Myometrial cell (primary cell): ENCODE measurements around the genes EPHA10, MTF1 and POU3F1.

GRCh38 chr1:37478411-37479252, 4.3 kb downstream of the ZC3H12A start:
- RAMPAGE, long total RNA, result no peak

DNA sequence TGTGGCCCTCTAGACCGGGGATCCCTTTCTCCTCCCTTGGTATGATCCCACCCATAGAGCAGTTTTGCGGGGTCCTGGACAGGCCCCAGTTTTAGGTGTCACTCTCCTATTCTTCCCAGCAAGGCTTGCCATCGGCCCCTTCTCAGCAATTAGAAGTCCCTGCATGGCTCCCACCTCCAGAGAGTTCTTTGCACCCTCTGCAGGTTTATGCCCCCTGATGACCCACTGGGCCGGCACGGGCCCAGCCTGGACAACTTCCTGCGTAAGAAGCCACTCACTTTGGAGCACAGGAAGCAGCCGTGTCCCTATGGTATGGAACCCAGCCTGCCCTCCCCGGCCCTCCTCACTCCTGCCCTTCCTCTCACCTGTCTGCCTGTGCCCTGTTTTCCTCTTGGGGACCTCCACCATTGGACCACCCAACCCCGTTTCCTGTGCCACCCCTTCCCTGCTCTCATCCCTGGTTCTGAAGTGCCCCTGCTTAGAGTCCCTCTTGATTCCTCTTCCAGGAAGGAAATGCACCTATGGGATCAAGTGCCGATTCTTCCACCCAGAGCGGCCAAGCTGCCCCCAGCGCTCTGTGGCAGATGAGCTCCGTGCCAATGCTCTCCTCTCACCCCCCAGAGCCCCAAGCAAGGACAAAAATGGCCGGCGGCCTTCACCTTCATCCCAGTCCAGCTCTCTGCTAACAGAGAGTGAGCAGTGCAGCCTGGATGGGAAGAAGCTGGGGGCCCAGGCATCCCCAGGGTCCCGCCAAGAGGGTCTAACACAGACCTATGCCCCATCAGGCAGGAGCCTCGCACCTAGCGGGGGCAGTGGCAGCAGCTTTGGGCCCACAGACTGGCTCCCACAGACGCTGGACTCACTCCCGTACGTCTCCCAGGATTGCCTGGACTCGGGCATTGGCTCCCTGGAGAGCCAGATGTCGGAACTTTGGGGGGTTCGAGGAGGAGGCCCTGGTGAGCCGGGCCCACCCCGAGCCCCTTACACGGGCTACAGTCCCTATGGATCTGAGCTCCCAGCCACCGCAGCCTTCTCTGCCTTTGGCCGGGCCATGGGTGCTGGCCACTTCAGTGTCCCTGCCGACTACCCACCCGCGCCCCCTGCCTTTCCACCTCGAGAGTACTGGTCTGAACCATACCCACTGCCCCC, 8.2 kb downstream of the ZC3H12A start:
- RAMPAGE, long total RNA, result no peak

DNA sequence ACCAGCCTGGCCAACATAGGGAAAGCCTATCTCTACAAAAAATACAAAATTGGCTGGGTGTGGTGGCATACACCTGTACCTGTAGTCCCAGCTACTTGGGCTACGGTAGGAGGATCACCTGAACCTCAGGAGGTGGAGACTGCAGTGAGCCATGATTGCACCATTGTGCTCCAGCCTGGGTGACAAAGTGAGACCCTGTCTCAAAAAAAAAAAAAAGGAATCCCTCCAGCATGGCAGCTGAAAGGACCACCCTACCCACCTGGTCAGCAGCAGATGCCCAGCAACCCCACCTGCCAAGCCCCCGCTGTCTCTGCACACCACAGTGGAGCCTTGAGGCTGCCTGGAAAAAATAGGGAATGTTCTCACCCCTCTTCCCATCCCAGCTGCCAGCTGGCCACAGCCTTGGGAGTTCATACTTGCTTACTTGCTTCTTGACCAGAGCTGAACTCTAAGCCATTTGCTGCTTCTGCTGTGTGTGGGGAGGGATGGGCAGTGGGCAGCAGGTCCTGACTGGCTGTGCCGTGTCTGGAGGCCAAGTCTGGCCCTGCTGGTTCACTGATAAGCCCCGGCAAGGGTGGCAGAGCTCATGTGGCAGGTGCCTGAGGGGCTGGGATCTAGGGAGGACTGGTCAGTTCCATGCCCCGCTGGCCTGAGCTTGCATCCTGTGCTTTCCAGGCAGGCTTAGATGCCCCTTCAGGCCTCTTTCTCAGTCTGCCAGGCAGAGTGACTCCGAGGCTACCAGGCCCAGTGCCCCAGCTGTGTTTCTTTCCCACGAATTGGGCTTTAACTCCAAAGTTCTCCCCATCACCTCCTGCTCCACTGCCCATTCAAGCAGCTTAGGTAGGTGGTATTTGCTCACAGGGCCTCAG, 10.9 kb downstream of the ZC3H12A start:
- RAMPAGE, long total RNA, result no peak

- RAMPAGE, long total RNA, result no peak
Measured at GRCh38 chr1:37544448-37545144, 9.5 kb downstream of the SNIP1 start.

DNA sequence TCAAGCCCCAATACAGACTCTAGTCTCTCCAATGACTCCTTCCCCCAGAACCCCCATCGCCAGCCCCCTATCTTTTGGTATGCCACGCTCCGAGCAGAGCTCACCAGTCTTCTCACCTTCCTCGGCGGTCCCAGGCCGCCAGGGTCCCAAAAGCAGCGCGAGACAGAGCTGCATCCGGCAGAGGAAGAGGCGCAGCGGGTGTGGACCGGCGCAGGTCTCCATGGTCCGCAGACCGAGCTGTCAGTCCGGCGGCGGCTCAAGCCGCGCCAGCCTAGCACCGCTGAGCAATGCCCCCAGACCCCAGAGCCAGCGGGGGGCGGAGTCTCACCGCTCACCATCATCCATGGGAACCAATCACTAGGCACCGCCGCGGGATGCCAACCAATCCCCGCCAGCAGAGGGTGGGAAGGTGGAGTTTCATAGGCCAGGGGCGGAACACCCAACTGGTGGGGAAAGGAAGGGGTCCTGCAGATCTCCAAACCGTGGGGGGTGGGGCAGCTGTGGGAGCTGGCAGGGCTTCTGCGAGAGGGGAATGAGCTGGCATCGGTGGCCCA, at the start of gene EPHA10:
Gene EPHA10, minus strand, starts transcription at position 276 of the 554 bp plus-strand sequence.
- RAMPAGE, long total RNA, result no peak

GRCh38 chr1:37859340-37859939, at the start of gene MTF1:
TSS of gene MTF1 (minus strand) at chr1:37859592.
- RAMPAGE, long total RNA, result start-site peak on the minus strand at chr1:37859595-37859614, 20 and 38 reads in 2 replicates

DNA sequence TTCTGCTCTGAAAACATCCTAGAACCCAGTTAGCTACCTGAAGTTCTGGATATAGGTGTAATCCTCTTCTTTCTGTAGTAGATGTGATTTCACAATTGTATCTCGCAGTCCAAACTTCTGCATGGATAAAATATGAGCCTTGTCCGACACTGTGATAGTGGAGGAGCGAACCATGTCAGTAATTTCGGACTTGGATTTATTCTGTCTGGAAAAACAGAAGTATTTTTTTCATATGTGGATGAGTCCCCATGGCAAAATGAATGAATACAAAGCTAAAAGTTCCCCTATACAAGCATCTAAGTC, 30.1 kb upstream of the MTF1 start:
- RAMPAGE, long total RNA, result no peak

DNA sequence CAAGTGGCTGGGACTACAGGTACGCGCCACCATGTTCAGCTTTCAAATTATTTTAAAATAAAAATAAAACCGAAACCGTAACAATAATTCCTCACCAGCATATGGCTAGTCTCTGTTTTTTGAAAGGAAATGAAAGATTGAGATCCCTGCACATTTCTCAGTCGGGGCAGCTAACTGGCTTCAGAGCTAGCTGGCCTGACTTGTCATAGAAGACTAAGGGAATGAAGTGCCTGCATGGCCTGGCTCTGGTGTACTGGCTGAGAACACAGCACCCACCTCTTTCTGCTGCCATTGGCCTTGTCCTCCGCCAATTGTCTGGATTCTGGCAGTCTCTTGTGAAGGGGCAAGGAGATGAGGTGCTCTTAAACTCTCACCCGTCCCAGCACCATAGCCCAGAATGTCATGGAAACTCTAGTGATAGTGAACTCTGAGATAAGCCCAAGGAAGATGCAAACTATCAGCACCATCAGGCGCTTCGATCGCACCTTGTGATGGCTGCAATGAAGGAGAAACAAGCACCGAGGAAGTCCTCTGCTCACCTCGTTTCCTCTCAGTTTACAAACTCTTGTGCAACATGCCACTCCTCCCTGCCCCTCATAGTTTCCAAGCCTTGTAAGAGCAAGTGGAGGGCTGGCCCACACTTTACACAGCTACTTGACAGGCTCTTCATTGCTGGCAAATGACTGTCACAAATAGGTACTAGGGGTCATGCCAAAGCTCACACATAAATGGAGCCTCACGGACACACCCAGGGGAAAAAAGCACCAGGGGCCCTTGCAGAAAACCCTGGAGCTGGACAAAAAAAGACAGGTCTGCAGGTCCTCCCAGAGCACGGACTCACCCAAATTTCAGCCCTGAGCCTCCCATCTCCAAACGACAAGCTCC, 16.4 kb downstream of the INPP5B start:
- RAMPAGE, long total RNA, result no peak

GRCh38 chr1:38001124-38002040, 3.9 kb downstream of the FHL3 start:
- RAMPAGE, long total RNA, result no peak

DNA sequence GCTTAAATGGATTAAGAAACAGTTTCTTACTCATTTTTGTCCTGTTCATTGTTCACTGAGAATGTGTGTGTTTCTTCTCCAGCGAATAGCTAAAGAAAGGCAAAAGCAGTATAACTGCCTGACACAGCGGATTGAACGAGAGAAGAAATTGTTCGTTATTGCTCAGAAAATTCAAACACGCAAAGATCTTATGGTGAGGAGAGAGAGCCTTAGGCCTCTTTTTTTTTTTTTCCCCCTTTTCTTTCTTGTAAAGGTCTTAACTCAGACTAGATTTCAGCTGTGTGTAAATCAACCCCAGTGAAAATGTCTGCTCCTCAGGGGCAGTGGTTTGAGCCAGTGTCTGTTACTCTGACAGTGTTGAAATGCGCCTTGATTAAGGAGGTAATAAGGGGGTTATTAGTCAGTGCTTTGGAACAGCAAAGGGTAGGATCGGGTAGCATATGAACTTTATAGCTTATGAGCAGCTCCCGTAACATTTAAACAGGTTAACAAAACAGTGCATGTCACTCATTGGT, 10.1 kb downstream of the UTP11 start:
- RAMPAGE, long total RNA, result no peak

GRCh38 chr1:38046724-38047704, at the start of gene POU3F1:
TSS of gene POU3F1 (minus strand) at chr1:38046793.
- RAMPAGE, long total RNA, result no peak

GRCh38 chr1:38270316-38270930, 223.8 kb upstream of the POU3F1 start:
- RAMPAGE, long total RNA, result no peak

GRCh38 chr1:38425322-38425755, 378.7 kb upstream of the POU3F1 start:
- RAMPAGE, long total RNA, result no peak

DNA sequence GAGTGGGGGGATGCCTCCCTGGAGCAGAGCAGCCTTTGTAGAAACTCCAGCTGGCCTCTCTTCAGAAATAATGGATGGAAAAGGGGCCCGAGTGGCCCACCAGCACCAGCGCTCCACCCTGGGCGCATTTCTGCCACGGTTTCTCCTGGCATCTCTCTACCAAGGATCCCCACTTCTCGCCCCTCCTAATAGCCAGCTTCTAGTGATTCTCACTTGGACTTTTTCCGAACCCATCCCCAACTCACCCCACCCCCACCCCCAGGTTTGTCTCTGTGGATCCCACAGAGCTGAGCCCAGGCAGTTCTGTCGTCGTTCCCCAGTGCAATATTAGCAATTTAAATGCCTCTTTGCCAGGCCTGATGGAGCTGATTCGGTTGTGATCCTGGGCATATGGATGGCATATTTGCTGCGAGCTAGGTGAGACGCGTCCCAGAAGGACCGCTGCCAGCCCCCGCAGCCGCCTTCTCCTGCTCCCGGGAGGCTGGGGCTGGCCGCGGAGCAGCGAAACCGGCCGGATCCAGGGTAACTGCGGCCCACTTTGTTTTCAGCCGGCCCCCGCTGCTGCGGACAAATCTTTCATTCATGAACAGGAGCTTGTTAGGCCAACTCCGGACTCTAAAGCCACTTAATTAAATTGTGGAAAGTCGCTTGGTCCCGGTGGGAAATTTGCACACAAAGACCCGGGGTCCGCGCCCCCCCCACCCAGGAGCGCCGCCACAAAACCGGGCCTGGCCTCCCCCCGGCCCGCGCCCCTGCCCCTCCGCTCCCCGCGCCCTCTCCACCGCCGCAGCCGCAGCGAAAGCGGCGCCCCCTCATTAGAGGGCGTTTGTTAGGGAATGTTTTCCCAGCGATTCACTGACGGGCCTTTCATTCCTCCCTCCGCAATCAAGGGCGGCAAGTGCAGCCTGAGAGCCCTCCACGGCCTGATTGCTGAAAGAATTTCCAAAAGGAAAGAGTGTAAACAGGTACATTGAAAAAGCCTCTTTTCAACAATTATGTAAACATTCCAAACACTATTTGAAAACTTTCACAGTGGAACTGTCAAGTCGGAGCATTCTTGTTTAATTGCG, 383.4 kb downstream of the RRAGC start:
- RAMPAGE, long total RNA, result no peak

GRCh38 chr1:38817917-38818888, 41.4 kb downstream of the RRAGC start:
- RAMPAGE, long total RNA, result no peak

- RAMPAGE, long total RNA, result no peak
Measured at GRCh38 chr1:39107414-39107875, 81.3 kb downstream of the NDUFS5 start.

GRCh38 chr1:39130055-39130861, 74.2 kb upstream of the MACF1 start:
- RAMPAGE, long total RNA, result no peak

- RAMPAGE, long total RNA, result no peak
Measured at GRCh38 chr1:39141125-39141639, 63.3 kb upstream of the MACF1 start.

- RAMPAGE, long total RNA, result no peak
Measured at GRCh38 chr1:39148776-39149404, 55.6 kb upstream of the MACF1 start.

DNA sequence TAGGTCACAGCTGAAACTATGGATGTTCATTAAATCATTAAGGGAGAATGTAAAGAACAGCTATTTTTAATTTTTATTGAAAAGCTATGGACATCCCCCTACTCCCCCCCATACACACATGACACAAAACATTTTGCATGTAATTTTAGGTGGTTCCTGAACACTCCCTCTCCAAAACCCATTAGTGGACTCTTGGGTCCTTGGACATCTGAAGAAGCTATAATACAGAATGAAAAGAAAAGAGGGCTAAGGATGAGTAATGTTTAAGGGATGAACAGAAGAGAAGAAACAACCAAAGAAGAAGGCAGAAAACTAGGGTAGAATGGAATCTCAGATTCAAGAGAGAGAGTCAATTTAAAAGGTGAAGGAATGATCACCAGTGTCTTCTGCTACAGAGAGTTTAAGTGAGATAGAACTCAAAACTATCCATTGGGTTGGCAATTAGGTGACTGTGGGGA, 19.6 kb downstream of the MACF1 start:
- RAMPAGE, long total RNA, result no peak